ENCODE data around the gene BORCS8.

GRCh38 chr19:18392400-18393054, 4.9 kb downstream of the LRRC25 start:
- PRO-cap, 4 experiments, result no peak in any of the 4 experiments
- RAMPAGE, long total RNA, 2 experiments, result no peak in any of the 2 experiments
- RRBS, result no CpG with 5 or more reads among the region's 18 CpGs

GRCh38 chr19:18431401-18432439, 6.2 kb downstream of the ISYNA1 start:
- PRO-cap, 4 experiments, result no peak in any of the 4 experiments
- RAMPAGE, long total RNA, 2 experiments, result no peak in any of the 2 experiments
- RRBS, result 52% methylated on average over 5 of the region's 33 CpGs

- PRO-cap, 4 experiments, result no peak in any of the 4 experiments
- RAMPAGE, long total RNA, 2 experiments, result no peak in any of the 2 experiments
- RRBS, result 14% methylated on average over 1 of the region's 11 CpGs
Observed at GRCh38 chr19:18440291-18440859, 2.4 kb upstream of the ISYNA1 start.

DNA sequence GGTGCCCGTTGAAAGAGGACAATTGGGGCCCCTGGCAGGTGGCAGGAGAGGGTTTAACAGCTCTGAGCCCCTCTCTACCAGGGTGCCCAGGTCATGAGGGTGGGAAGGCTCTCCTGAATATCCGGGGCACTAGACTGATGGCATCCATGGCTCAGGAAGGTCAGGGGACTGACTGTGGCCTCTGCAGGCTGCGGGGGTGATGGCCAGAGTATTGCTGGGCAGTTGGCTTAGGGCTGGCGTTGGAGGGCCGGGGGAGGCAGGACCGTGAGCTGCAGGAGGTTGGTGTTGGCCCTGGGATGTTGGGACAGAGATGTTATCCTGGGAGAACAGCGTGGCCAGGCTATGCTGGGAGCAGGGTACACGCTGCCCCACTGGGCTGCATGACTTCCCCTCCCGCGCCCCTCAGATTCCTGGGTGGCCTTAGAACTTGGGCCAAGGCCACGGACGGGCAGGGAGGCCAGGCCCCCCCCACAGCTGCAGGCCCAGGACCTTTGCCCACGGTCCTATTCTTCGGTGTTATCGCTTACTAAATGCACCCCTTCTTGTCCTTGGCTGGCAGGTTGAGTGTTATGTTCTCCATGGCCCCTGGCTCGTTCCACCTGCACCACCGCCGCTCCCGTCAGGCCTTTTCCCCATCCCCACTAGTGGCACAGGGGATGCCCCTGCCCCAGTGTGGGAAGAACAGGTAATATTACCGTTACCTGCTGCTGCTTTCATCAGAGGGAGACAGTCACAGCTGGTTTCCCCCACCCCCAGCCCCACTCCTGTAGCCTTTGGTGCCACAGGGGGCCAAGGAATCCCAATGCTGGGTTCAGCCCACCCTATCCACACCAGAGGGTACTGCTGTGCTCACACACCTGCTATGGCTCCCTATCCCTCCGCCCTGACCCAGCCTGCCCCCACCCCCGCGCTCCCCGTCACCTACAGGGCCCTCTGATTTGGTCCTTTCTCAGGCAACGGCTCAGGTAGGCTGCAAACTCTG, 3.2 kb upstream of the ISYNA1 start:
- PRO-cap, 4 experiments, result no peak in any of the 4 experiments
- RAMPAGE, long total RNA, 2 experiments, result no peak in any of the 2 experiments
- RRBS, result 83% methylated on average over 1 of the region's 25 CpGs

DNA sequence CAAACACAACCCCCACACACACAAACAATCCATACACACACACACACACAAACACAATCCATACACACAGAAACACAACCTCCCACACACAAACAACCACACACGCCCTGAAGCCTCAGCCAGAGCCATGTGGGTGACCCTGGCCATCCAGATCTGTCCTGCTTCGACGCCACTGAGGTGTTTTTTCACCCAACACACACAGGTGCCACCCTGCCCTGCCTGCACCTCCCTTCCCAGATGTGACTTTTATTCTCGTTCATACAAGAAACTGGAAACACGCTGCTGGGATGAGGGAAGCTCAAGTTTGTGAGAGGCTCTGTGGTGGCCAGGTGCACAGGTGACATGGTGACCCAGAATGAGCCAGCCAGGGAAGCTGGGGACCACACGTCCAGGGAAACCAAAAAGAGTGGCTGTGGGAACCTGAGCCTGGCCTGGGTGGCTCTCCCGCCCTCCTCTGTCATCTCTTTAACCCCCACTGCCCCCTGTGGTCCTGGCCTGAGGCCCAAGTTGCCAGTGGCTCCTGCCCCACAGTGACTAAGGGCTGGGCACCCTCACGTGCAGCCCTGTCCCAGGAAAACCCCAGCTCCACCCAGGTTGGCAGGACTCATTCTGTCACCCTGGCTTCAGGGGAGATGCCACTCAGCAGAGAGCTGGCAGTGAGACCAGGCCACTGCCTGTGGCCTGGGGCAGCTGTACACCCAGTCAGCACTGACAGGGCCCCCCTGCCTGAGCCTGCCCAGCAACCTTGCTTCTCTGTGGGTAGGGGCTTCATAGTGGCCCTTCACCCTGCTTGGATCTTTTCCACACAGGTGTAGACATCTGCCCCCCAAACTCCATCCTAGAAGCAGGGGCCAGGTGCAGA, 30.5 kb upstream of the ISYNA1 start:
- PRO-cap, 4 experiments, result no peak in any of the 4 experiments
- RAMPAGE, long total RNA, 2 experiments, result no peak in any of the 2 experiments
- RRBS, result no CpG with 5 or more reads among the region's 8 CpGs

GRCh38 chr19:18472639-18473148, 34.8 kb upstream of the ISYNA1 start:
- PRO-cap, 4 experiments, result peak in 1 of 4 experiments; most common plus-strand start chr19:18472904 (in 1)
- RAMPAGE, long total RNA, 2 experiments, result no peak in any of the 2 experiments
- RRBS, result 100% methylated on average over 1 of the region's 6 CpGs

DNA sequence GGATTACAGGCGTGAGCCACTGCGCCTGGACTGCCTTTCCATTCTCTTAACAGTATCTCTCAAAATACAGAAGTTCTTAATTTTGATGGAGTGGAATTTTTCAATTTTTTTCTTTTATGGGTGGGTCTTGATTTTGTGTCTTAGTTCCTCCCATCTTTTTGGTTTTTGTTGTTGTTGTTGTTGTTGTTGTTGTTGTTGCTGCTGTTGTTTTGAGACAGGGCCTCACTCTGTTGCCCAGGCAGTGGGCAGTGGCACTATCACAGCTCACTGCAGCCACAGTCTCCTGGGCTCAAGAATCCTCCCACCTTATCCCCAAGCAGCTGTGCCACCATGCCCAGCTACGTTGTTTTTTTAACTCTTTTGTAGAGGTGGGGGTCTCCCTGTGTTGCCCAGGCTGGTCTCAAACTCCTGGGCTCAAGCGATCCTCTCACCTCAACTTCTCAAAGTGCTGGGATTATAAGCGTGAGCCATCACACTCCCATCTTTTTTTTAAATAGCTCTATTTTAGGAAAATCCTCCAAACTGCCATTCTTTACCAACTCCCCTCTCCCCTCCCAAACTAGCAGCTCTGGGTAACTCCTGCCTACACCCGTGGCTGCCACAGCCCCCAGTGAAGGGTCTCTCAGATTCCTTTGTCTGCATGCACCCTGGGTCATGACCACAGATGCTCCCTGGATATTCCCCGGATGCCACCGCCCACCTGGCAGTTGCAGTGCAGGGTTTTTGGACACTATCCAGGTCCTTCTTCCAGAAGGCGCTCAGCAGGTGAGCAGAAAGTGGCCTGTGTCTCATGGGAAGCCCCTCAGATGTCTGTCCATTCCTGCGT, 39.1 kb downstream of the ELL start:
- PRO-cap, 4 experiments, result no peak in any of the 4 experiments
- RAMPAGE, long total RNA, 2 experiments, result no peak in any of the 2 experiments
- RRBS, result no CpG with 5 or more reads among the region's 10 CpGs

DNA sequence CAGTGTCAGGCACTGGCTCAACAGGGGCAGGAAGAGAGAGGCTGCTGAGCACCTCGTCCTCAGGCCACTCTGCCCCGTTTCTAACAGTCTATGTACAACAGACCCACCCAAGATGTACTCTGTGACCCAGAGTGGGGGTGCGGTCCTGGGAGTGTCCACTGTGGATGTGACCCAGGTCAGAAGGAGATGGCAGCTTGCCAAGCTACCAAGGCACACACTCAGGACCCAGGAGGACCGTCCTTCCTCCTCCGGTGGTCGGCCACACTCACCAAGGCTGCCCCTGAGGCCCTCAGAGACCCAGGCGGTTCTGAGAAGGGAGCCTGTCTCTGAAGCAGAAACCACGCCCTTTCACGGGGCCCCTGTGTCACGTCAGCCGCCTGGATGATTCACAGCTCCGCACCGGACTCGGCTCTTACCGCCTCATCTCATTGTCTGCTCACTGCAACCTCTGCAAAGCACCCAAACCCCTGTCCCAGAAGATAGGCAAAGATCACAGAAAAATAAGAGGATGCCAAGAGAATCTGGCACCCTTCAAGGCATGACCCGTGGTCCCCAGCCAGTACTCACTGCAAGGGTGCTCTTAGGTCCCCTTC, 35.5 kb downstream of the ELL start:
- PRO-cap, 4 experiments, result peak in 1 of 4 experiments; most common minus-strand start position 82 of the sequence (in 1)
- RAMPAGE, long total RNA, 2 experiments, result no peak in any of the 2 experiments
- RRBS, result no CpG with 5 or more reads among the region's 16 CpGs

DNA sequence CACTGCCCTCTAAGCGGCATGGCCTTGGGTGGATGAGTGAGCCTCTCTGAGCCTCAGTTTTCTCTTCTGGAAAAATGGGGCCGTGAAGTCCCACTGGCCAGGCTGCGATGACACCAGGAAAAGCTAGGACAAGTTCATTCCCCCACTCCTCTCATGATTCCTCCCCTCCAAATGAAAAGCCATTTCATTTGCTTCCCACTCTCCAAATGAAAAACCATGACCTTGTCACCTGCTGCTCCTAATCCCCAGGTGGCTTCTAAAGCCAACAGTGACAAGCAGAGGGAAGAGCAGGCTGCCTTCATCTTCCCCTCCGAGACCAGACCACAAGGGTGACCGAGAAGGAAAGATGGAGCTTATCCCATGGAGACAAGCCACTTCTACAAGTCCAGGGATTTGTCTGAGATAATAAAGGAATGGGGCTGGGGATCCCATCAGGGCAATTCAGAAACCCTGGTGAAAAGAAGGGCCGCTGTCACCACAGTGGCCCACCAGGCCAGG, 29.0 kb downstream of the ELL start:
- PRO-cap, 4 experiments, result no peak in any of the 4 experiments
- RAMPAGE, long total RNA, 2 experiments, result no peak in any of the 2 experiments
- RRBS, result no CpG with 5 or more reads among the region's 6 CpGs

- PRO-cap, 4 experiments, result peak in 1 of 4 experiments; most common minus-strand start chr19:18496469 (in 1)
- RAMPAGE, long total RNA, 2 experiments, result no peak in any of the 2 experiments
- RRBS, result no CpG with 5 or more reads among the region's 17 CpGs
Observed at GRCh38 chr19:18495877-18496870, 25.7 kb downstream of the ELL start.

- PRO-cap, 4 experiments, result no peak in any of the 4 experiments
- RAMPAGE, long total RNA, 2 experiments, result no peak in any of the 2 experiments
- RRBS, result no CpG with 5 or more reads among the region's 24 CpGs
Observed at GRCh38 chr19:18502207-18503352, 19.3 kb downstream of the ELL start.

- PRO-cap, 4 experiments, result peak in 1 of 4 experiments; most common plus-strand start chr19:18666148 (in 1); most common minus-strand start chr19:18665918 (in 1)
- RAMPAGE, long total RNA, 2 experiments, result no peak in any of the 2 experiments
- RRBS, result no CpG with 5 or more reads among the region's 28 CpGs
Observed at GRCh38 chr19:18665642-18666345, 17.7 kb upstream of the CRTC1 start.

DNA sequence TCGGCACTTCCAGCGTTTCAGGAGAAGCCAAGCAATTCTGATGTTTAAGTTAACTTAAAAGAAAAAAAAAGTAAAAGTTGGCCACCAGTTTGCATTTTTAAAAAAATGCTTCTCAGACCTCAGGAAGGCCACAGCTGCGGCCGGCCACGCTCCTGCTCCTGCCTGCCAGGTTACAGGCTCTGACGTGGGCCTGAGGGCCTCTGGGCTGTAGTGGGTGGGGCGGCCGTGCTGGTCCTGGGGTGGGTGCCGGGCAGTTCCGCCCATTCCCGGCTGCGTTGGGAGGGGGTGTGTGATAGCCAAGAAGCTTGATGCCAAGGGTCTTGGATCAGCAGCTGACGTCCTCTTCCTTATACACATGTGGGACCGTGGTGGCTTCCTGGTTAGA, 28.0 kb downstream of the CRTC1 start:
- PRO-cap, 4 experiments, result peak in 1 of 4 experiments; most common minus-strand start position 181 of the sequence (in 1)
- RAMPAGE, long total RNA, 2 experiments, result no peak in any of the 2 experiments
- RRBS, result 15% methylated on average over 5 of the region's 14 CpGs

DNA sequence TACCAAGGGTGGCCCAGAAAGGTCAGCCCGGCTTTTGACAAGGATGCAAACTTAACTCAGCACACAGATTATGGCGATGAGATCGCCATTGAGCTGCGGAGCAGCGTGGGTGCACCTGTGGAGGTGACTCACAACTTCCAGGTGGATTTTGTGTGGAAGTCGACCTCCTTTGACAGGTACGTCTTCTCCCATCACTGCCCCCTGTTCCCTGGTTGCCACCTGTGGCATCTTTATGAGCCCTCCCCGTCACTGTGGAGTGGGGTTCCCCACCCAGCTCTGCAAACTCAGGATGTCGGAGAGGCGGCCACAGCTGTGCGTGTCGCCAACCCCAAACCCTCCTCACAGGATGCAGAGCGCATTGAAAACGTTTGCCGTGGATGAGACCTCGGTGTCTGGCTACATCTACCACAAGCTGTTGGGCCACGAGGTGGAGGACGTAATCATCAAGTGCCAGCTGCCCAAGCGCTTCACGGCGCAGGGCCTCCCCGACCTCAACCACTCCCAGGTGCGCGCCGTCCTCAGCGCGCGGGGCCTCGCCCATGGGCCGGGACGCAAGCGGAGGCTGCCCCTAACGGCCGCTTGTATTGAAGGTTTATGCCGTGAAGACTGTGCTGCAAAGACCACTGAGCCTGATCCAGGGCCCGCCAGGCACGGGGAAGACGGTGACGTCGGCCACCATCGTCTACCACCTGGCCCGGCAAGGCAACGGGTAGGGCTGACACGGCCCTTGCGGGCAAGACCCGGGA, 22.9 kb downstream of the UPF1 start:
- PRO-cap, 4 experiments, result no peak in any of the 4 experiments
- RAMPAGE, long total RNA, 2 experiments, result no peak in any of the 2 experiments
- RRBS, result 91% methylated on average over 5 of the region's 46 CpGs

- PRO-cap, 4 experiments, result peak in 4 of 4 experiments; most common plus-strand start chr19:18940315 (in 2); most common minus-strand start chr19:18940304 (in 4)
- RAMPAGE, long total RNA, 2 experiments, result no peak in any of the 2 experiments
- RRBS, result 3% methylated on average over 26 of the region's 41 CpGs
Observed at GRCh38 chr19:18939860-18940689, 942 bp downstream of the HOMER3 start.

GRCh38 chr19:19067681-19068074, 3.9 kb downstream of the SLC25A42 start:
- PRO-cap, 4 experiments, result no peak in any of the 4 experiments
- RAMPAGE, long total RNA, 2 experiments, result no peak in any of the 2 experiments
- RRBS, result no CpG with 5 or more reads among the region's 6 CpGs

DNA sequence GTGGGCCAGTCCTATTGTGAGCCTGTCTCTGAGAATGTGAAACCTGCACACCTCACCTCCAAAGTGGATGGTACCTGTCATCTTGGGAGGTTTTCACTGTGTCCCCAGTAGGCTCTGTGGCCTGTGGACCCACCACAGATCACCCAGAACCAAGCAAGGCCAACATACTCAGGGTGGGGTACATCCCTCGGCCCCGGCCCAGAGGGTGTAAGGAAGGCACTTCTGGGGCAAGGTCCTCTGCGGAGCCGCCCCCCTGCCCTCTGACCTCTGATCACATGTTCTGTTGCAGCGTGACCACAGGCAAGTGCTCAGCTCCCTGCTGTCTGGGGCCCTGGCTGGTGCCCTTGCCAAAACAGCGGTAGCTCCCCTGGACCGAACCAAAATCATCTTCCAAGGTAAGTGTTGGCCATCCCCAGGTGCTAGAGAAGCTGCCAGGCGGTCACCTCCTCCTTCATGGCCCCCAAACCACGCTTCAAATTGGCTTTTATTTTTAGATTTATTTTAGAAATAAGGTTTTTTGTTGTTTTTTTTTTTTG, 36.7 kb downstream of the TMEM161A start:
- PRO-cap, 4 experiments, result no peak in any of the 4 experiments
- RAMPAGE, long total RNA, 2 experiments, result no peak in any of the 2 experiments
- RRBS, result no CpG with 5 or more reads among the region's 9 CpGs

GRCh38 chr19:19106150-19106685, 32.1 kb downstream of the TMEM161A start:
- PRO-cap, 4 experiments, result peak in 1 of 4 experiments; most common plus-strand start chr19:19106291 (in 1); most common minus-strand start chr19:19106282 (in 1)
- RAMPAGE, long total RNA, 2 experiments, result no peak in any of the 2 experiments
- RRBS, result 11% methylated on average over 7 of the region's 27 CpGs

- PRO-cap, 4 experiments, result peak in 4 of 4 experiments; most common plus-strand start chr19:19192268 (in 3); most common minus-strand start chr19:19192130 (in 4)
- RAMPAGE, long total RNA, 2 experiments, result start-site peak on the minus strand in 1 of 2 experiments, at chr19:19192130-19192146 at its widest, 282 reads per replicate
- RRBS, result 2% methylated on average over 19 of the region's 50 CpGs
Observed at GRCh38 chr19:19191690-19192398, at the start of gene BORCS8. Gene BORCS8 (minus strand): TSS chr19:19192152.

GRCh38 chr19:19355791-19356973, 35.6 kb downstream of the MAU2 start:
- PRO-cap, 4 experiments, result no peak in any of the 4 experiments
- RAMPAGE, long total RNA, 2 experiments, result start-site peak on the plus strand in 1 of 2 experiments, at chr19:19355717-19356628 at its widest, 6 to 16 reads per replicate
- RRBS, result no CpG with 5 or more reads among the region's 39 CpGs